Iris pigment epithelial cell (primary cell): ENCODE results near the gene TCTN2.

DNA sequence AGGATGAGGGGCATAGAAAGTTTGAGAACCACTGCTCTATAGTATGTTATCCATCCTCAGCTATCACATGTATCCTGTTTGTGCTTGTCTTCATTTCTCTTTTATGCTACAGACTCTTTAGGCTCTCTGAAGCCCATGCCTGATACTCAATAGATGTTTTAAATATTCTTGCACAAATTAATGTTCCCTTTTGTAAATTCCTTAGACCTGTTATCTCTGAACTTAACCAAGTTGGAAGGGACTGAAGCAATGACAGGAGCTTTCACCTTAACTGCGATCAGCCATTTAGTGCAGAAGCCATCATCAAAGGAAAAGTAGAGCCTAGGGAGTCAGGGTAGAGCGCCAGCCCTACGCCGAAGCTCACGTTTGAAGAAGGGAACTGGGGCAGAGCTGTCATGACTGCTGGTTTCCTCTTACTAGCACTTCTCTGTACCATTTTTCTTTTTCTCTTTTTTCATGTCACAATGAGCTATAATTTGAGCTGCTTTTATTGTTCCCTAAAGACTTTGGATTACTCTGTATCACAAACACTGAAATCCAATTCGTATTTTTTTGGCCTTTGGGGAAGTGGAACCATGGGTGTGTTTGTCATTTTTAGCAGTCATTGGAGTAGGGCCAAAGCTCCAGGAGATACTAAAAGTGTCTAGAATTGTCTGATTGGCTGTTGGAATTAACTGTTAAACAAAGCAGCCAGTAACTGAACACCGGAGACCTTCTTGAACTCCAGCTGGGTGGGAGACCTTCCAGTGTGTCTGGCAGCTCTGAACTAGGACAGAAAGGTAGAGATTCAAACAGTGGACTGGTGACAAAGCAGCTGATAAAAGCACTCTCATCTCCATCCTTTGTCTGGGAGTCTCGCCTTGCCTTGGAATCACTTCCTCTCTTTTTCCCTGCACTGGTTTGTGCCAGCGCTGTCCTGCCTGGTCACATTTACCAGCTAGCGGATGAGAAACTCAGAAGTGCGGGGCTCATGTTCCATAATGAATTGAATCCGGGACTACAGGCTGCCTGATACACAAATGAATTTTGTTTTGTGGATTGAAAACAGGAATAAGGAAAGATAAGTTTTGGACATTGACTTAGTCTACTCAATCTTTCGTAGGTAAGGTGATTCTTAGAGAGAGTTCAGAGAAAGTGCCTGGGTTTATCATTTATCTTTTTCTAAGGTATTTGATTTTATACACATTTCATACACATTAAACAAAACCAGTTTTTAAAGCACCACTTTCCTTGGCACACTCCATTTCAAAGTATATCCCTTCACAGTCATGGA lies 9.1 kb downstream of the MTRFR start:
- RRBS: no CpG with 5 or more reads among the region's 13 CpGs

- RRBS: 100% methylated on average over 2 of the region's 19 CpGs
Measured at GRCh38 chr12:123253417-123254153, 18.1 kb downstream of the CDK2AP1 start.

DNA sequence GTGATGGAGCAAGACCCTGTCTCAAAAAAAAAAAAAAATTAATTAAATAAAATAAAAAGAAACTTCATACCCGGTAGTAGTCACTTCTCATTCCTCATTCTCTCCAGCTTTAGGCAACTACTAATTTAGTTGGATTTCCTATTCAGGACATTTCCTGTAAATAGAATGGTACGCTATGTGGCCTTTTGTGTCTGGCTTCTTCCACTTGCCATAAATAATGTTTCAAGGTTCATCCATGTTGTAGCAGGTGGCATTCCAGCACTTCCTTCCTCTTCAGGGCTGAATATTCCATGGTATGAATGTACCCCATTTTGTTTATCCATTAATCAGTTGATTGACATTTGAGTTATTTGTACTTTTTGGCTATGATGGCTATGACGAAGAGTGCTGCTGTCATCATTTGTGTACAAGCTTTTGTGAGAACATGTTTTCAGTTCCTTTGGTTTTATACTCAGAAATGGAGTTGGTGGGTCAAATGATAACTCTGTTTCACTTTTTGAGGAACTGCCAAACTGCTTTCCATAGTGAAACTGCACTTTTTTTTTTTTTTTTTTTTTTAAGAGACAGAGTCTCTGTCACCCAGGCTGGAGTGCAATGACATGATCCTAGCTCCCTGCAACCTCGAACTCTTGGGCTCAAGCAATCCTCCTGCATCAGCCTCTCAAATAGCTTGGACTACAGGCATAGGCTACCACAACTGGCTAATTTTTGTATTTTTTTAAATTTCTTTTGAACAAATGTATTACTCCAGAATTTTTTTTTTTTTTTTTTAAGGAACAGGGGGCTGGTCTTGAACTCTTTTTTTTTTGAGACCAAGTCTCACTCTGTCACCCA lies 6.6 kb upstream of the CDK2AP1 start:
- RRBS: no CpG with 5 or more reads among the region's 4 CpGs

DNA sequence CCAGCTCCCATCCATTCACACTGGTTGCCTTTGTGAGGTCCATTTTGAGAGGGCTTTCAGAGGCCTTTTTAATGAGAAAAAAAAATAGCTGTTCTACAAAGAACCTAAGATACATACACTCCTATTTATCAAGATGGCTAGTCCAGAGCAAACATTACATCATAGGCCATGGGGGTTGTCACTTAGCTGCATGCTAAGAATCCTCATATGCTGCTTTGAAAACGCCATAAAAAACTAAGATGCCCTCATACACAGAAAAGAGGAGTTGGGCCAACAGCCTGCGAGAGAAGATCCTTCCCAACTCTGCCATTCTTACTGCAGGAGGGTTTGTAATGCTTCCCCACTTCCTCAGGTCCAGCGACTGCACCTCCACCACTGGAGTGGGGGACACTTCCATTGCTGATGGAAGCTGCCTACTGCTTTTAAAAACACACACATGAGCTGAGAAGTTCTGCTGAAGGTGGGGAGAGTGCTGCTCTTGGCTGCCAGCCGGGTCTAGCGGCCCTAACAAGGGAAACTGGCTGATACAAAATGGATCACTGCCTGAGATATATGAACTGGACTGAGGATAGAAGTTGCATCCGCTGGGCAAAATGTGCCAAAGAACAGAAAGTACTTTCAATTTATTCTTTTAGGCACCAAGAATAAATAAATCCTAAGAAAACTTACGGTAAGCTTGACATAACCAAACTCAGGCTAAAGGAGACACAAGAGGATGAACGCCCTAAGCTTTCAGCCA lies 22.1 kb upstream of the CDK2AP1 start:
- RRBS: no CpG with 5 or more reads among the region's 8 CpGs

DNA sequence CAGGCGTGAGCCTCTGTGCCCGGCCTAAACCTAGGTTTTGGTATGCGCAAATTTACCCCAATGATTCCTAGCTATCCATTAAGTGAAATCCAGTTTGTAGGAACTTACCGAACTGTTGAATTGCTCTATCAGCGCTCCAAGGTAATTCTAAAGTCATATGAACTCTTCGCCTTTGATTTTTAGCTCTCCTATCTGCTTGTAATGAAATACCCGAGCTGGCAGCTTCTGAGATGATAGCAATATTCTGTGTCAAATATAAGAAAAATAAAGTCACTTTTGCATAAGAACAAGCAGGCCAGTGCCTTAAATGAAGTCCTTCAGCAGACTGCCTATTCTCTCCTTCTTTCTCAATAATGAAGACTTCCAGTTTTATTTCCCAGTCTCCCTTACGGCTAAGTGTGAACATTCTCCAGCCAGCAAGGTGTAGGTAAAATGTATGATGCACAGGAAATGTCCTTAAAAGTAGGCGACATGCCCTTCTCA lies 45.5 kb upstream of the CDK2AP1 start:
- RRBS: no CpG with 5 or more reads among the region's 9 CpGs

GRCh38 chr12:123394793-123395439 lies 11.0 kb downstream of the KMT5A start:
- RRBS: no CpG with 5 or more reads among the region's 16 CpGs

- RRBS: 89% methylated on average over 3 of the region's 20 CpGs
Measured at GRCh38 chr12:123408196-123409412, 24.7 kb downstream of the KMT5A start.

- RRBS: no CpG with 5 or more reads among the region's 18 CpGs
Measured at GRCh38 chr12:123409413-123410773, 26.0 kb downstream of the KMT5A start.

DNA sequence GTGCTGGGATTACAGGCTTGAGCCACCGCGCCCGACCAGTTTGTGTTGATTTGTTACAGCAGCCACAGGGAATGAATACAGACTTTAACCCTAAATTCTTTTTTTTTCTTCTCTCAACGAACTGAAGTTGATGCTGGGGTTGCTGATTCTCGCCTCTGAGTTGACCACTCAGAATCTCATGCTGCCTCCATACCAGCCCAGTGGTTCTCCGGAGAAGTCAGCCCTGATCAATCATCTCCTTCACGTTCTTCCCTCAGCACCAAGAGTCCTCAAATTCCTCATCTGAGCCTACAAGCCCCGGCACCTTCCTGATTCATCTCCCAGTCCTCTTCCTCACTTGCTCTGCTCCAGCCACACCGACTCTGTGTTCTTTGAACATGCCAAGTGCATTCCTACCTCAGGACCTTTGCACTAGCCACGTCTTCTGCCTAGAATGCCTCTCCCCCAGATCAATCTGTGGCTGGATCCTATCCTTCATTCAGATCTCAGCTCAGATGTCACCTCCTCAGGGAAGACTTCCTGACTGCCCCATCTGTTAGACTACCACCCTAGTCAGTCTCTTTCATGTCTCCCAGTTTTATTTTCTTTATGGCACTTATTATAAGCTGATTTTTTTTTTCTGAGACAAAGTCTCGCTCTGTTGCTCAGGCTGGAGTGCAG lies 4.7 kb downstream of the RILPL1 start:
- RRBS: 92% methylated on average over 3 of the region's 11 CpGs

GRCh38 chr12:123586599-123587201 lies 2.3 kb downstream of the TMED2 start:
- RRBS: no CpG with 5 or more reads among the region's 5 CpGs

- RRBS: no CpG with 5 or more reads among the region's 7 CpGs
Measured at GRCh38 chr12:123622022-123622637, 11.4 kb downstream of the EIF2B1 start.

DNA sequence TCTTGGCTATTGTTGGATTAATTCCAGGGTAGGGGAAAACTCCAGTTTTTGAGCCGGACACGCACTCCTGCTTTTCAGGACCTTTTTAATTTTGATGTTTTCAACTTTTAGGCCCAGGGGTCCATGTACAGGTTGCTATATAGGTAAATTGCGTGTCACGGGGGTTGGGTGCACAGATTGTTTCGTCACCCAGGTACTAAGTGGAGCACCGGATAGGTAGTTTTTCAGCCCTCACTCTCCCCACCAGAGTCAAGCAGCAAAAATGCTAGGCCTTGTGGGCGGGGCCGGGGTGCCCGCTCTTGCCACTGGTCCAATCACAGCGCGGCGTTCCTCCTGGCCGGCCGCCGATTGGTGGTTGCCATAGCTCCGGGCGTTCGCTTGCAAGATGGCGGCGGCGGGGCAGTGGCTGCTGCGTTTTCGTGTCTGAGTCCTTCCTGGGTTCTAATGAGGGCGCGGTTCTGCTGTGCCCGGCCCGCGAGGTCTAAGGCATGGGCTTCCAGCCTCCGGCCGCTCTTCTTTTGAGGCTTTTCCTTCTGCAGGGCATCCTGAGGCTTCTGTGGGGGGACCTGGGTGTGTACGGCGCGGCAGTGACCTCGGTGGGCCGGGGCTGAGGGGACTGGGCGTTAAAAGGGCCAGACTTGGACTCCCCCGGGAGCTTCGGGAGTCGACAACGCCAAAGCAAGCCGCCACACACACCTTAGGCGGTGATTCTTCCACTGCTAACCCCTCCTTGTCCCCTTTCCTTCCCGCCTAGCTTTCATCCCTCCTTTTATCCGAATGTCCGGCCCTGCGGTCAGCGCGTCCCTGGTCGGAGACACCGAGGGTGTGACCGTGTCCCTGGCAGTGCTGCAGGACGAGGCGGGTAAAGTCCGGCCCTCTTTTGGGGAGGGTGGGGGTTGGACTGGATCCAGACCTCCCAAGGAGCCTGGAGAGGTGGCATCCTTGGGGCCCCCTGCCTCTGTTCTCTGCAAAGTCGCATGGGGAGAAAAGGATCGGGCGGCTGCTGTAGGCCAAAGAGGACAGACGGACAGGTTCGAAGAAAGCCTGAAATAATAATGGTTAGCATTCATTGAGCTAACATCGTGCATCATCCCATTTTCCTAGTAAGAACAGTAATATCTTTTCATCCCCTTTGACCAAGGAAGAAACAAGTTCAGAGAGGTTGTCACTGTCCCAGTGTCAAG lies at the start of gene TCTN2:
Gene TCTN2, plus strand, starts transcription at position 361 of the 1,184 bp plus-strand sequence.
- RRBS: 2% methylated on average over 30 of the region's 60 CpGs

- RRBS: no CpG with 5 or more reads among the region's 11 CpGs
Measured at GRCh38 chr12:123956214-123956889, 16.3 kb downstream of the CCDC92 start.

- RRBS: 3% methylated on average over 48 of the region's 75 CpGs
Measured at GRCh38 chr12:123973524-123974410, 752 bp downstream of the ZNF664 start.

- RRBS: no CpG with 5 or more reads among the region's 7 CpGs
Measured at GRCh38 chr12:124233345-124233897, 61.5 kb upstream of the RFLNA start.

DNA sequence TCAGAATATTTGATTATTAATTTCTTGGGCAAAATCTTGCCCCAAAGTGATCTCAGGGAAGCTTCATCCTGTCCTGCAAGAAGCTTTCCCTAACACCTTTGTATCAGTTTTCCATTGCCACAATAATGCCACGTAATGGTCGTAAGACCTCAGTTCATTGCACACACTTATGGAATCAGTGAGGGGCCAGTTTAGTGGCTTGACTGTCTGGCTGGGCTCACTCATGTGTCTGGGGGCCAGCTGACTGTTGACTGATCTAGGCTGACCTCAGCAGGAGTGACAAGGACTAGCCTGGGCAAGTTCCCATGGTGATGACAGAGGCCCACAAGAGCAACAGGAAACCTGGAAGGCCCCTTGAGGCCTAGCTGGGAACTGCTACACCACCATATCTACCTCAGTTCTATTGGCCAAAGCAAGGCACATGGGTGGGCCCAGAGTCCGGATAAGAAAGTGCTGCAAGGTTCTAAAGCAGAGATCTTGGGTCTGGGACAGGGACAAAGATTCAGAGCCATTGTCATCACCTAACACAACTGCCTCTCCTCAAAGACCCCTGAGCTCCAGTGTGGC lies 21.3 kb upstream of the RFLNA start:
- RRBS: no CpG with 5 or more reads among the region's 3 CpGs

DNA sequence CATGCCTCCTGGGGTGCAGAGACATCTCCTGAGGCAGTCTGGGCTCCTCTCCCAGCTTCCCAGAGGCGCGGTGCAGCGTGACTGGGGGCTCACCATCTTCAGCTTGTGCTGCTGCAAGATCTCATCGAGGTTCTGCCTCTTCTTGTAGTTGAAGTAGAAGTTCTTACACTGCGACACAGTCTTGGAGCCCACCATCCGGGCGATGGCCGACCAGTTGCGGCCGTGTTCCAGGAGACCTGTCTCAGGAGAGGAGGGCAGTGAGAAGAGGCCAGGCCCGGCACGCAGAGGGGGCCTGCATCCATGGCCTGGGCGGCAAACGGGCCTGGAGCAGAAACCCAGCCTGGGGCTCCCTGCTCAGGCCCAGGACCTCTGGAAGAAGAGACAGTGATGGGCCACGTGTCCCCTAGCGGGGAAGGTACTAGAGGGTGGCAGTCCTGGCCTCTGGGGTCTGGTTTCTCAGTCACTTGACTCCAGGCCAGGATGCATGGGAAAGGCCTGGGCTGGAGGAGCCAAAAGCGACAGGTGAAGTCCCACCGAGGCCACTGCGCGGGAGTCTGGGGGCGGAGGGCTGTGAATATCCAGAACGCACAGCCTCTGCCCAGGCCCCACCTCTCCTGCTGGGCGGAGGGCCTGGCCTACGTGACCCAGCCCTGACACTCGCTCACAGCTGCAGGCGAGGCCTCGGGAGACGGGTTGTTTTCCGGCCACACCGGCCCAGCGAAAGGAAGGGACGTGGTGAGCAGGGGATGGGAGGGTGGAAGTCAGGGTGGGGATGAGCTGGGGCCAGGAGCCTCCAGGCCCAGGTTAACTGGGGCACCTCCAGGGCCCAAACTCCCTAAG lies 91.0 kb downstream of the RFLNA start:
- RRBS: 73% methylated on average over 6 of the region's 32 CpGs

GRCh38 chr12:124386525-124387275 lies 91.8 kb downstream of the RFLNA start:
- RRBS: no CpG with 5 or more reads among the region's 18 CpGs

- RRBS: no CpG with 5 or more reads among the region's 12 CpGs
Measured at GRCh38 chr12:124391204-124391647, 96.3 kb downstream of the RFLNA start.

DNA sequence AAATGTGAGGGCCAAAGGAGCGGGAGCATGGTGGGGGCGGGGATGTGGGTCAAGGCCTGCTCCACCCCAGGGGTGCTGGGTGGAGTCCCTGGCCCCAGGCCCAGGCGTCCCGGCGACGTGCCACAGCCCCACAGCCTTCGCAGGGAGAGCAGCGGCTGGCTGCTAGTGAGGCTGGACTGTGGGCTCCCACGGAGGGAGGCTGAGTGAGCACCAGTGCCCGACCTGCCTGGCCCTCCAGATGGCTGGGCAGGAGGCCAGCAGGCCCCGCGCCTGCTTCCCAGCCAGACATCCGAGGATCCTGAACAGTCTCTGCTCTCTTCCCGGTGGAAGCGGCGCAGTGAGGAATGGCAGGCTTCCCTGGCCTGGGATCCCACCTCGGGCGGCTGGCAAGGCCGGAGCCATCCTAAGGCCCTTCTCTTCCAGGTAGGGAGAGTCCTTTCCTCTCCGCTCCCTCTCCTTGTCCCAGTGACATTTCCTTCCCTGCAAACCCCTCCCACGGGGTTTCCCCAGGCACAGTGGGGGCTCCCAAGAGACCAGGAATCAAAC lies 128.4 kb downstream of the RFLNA start:
- RRBS: 14% methylated on average over 6 of the region's 21 CpGs